Tibial artery (tissue), 1 donor: ENCODE results near the genes LILRB3, LILRB5, LAIR2, LILRA1, KIR3DL3 and TNNT1.

DNA sequence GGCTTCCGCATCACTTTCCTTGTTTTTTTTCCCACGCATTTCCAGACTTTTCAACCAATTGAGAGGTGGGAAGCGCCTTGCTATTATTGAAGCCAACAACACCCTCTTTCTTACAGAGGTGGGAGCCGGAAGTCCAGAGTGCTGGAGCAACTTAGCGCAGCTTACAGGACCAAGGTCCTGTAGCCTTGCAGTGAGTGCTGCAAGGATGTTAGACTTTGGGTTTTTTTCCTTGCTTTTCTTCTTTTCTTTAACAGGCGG is 13.8 kb upstream of the CACNG6 start:
- PRO-cap = no peak

- PRO-cap = no peak
These were observed 6.7 kb upstream of the CACNG6 start for GRCh38 chr19:53984762-53985195.

DNA sequence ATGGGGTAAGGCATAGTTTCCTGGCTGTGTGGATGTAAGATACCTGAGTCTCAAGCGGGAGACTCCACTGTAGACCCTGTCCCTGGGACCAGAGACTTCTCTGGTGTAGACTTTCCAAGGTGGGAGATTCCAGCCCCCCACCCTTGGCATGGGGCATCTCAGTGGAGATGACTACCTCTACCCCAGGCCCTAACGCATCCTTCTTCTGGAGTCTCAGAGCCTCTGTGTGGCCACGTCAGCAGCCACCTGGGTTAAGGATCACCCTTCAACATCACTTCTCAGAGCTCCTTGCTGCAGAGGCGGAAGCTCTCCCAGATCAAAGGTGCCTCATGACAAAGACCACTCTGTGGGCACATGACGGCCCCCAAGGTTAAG is 2.1 kb downstream of the CNOT3 start:
- PRO-cap = no peak

GRCh38 chr19:54153351-54154137 is 6.0 kb downstream of the LENG1 start:
- PRO-cap = no peak

DNA sequence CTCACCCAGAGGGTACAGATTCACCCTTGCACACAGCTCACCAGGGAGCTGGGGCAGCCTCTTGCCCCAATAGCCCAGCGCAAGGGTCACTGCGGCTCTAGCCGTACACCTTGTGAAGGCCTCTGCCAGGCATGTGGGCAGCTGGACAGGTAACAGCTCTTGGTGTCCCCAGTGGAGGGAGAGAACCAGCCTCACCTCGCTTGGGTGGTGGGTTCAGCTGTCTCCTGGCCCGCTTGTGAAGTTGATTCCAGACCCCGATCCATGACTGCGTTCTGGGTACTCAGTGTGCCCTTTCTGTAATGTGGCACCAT is 5.9 kb downstream of the RPS9 start:
- PRO-cap = no peak

DNA sequence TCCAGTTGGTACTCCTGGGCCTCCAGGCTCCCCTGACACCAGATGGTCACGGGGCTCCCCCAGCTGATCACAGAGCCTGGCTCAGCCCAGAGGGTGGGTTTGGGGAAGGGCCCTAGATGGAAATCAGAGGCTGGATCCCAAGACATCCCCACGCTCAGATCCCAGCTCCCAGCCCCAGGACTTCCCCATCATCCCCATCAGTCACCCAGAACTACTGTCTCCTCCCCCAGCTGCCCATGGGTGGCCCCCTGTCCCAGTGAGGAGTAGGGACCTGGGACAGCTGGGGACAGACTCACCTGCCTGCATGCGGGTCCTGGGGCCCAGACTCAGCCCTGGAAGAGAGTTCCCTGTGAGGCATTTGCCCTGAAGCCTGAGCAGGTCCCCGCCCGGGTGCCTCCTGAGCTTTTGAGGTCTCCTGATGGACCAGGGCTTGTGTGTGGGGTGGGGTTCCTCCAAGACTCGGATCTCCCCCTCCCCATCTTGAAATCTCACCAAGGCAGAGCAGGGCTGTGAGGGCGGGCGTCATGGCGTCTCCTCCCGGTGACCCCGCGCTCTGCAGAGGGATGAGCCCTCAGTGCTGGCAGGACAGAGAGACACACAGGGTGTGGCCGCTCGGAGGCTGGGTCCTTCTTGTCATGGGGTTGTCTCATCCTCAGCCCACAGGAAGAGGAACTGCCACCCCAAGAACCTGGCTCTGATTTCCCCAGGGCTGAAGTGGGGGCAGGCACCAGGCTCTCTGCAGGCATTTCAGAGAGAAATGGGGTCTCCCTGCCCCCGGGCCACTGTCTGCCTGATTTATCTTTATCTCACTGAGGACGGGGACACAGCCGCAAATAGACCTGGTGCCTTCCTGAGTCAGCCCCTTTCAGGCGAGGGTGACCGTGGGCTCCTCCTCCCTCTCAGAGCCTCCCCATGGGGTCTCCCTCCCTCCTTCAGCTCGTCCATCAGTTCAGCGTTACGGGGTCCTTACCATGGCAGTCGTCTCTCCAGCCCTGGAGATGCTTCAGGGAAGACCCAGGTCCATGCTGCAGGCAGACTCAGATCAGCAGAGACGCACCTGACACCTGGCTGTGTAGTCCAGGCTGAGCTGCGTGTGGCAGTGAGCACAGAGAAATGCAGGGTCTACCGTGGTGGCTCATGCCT is at the start of gene LILRB3:
TSS of gene LILRB3 (minus strand) at position 557 of the 1,143 bp plus-strand sequence.
- PRO-cap = unidirectional peak, minus-strand start at position 555 of the sequence

- PRO-cap = no peak
These were observed at the start of gene LILRB5 for GRCh38 chr19:54257129-54257762. LILRB5 (minus strand) TSS chr19:54257273.

DNA sequence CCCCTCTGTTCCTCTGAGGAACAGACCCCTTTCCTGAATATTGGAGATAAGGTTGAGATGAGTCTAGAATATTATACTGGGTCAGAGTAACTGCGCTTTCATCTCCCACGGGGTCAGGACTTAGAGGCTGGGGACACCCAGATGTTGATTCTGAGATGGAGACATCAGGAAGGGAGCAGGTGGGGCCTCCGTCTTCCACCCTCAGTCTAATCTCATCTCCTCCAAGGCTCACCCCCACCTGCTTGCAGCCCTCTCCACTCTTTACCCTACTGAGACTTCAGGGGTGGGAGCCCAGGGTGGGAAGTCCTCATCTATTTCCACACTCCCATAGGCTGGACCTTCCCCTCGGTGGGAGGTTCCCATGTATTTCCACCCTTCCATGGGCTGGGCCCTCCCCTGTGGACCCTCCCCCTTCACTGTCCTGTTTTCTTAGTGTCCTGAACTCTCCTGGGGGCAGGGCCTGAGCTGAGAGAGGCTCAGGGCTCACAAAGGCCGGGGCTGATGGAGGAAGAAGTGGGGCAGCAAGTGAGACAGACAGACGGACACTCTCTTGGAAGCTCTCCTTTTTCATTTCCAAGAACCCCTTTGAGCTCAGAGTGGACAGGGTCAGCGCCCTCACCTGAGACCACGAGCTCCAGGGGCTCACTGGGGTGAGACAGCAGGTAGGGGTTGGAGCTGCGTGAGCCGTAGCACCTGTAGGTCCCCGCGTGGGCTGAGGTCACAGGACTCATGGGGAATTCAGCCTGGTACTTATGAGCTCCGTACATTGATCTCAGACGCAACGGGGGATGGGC is 2.5 kb downstream of the LILRA4 start:
- PRO-cap = no peak

DNA sequence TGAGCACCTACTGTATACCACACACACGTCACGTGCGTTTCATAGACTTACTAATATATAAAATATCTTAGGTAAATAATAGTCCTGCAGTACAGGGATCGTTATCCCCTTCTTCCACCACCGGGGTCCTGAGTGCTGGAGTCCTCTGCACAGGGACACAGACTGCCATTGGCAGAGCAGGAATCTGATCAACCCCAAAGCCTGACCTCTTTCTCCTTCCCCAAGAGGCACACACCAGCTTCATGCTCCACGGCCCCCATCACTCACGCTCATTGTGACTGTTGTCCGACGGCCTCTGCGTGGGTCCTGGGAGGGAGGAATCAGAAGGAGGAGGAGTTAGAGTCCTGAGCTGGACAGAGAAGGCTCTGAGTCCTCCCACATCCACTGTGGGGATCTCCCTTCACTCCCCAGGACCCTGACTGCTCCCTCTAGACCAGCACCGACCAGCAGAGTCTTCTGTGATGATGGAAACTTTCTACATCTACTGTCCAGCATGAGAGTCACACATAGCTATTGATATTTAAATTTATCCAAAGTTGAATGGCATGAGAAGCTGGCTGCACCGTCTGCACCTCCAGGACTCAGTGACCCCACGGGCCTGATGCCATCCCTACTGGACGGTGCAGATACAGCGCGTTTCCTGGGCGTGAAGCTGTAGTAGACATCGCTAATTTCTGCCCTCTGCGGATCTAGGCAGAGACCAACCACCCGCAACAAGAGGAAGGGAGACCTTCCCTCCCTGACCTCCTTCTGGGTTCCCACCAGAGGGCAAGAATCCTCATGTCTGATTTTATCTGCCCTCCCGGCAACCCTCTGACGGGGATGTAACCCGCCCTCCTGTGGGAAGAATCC is 7.8 kb downstream of the LAIR1 start:
- PRO-cap = no peak

DNA sequence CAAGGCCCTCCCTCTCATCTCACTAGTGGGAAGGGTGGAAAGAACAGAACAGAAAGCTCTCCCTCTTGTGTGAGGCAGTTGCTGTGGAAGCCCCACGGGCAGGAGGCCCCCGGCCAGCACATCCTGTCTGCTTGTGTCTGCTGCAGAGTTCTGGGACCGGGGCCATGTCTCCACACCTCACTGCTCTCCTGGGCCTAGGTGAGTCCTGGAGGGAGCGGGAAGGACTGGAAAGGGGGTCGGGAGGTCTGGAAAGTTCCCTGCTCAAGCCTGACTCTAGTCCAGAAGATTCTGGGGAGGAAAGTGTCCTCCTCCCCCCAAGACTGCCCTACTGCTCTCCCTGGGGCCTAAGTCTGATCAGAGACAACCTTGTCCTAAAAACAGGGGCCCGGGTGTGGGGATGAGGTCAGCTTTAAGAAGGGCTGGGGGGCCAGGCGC is at the start of gene LAIR2:
TSS of gene LAIR2 (plus strand) at position 77 of the 435 bp plus-strand sequence.
- PRO-cap = no peak

GRCh38 chr19:54593206-54593806 is at the start of gene LILRA1:
LILRA1 (plus strand) TSS chr19:54593632.
- PRO-cap = no peak

DNA sequence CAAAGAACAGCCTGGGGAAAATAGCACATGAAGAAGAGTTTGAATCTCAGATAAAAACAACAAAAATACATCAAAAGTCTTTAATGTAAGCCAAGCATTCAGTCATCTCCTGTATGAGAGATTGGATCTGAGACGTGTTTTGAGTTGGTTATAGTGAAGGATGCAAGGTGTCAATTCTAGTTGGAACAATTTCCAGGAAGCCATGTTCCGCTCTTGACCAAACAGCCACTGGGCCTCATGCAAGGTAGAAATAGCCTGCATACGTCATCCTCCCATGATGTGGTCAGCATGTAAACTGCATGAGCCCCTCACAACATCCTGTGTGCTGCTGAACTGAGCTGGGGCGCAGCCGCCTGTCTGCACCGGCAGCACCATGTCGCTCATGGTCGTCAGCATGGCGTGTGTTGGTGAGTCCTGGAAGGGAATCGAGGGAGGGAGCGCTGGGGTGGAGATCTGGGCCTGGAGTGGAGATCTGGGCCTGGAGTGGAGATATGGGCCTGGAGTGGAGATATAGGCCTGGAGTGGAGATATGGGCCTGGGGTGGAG is at the start of gene KIR3DL3:
TSS of gene KIR3DL3 (plus strand) at position 319 of the 546 bp plus-strand sequence.
- PRO-cap = no peak

GRCh38 chr19:54892006-54892380 is 14.0 kb upstream of the NCR1 start:
- PRO-cap = no peak

DNA sequence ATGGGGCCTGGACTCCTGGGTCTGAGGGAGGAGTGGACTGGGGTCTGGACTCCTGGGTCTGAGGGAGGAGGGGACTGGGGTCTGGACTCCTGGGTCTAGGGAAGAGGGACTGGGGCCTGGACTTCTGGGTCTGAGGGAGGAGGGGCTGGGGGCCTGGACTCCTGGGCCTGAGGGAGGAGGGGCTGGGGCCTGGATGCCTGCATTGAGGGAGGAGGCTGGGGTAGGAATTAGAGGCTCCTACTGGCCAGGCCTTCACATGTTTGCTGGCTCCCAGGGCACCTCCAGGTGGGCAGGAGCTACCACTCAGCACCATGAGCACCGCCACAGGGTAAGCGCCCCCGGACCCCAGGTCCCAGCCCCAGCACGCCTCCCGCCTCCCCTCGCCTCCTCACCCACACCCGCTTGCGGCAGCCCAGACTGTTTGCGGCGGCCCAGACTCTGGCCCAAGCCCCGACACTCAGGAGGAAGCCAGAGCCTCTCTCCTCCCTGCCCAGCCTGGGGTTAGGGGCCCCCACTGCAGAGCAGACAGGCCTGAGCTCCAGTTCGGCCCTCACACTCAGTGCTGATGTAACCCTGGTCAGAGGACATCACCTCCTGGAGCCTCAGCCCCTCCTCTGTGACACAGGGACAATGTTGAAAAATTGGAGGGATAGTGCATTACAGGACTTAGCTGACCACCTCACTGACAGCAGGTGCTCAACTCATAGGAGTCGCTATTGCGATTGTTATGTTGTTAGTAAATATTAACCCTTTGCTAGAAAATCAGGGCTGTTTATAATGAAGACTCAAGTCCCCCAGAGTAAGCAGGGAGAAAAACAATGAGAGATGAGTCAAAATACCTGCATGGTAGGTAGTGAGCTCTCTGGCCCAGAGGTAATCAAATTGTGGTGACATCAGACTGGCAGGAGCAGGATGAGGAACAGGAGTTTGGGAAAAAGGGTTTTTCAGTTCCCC is 742 bp downstream of the EPS8L1 start:
- PRO-cap = no peak

GRCh38 chr19:55079836-55080533 is 4.3 kb downstream of the EPS8L1 start:
- PRO-cap = no peak

DNA sequence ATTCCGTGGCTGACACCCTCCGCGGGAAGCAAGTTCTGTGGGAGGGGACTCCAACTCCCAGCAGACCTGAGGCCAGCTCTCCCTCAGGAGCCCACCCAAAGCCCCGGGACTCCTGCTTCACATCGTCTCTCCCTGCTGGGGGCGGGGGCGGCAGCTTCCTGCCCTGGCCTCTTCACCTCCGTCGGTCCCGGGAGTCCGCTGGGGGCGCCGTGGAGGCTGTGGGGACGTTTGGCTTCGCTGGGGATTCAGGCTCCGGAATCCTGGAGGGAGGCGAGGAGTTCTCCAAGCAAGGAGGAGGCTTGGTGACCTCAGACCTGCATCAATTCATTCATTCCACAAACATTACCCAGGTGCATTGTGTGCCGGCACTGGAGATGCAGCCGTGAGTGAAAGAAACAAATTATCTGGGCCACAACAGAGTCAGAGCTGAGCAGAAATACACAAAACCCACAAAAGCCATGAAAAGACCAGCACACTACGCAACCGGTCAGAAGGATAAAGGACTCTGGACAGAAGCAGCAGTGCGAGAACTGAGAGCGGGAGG is 18.9 kb downstream of the EPS8L1 start:
- PRO-cap = no peak

DNA sequence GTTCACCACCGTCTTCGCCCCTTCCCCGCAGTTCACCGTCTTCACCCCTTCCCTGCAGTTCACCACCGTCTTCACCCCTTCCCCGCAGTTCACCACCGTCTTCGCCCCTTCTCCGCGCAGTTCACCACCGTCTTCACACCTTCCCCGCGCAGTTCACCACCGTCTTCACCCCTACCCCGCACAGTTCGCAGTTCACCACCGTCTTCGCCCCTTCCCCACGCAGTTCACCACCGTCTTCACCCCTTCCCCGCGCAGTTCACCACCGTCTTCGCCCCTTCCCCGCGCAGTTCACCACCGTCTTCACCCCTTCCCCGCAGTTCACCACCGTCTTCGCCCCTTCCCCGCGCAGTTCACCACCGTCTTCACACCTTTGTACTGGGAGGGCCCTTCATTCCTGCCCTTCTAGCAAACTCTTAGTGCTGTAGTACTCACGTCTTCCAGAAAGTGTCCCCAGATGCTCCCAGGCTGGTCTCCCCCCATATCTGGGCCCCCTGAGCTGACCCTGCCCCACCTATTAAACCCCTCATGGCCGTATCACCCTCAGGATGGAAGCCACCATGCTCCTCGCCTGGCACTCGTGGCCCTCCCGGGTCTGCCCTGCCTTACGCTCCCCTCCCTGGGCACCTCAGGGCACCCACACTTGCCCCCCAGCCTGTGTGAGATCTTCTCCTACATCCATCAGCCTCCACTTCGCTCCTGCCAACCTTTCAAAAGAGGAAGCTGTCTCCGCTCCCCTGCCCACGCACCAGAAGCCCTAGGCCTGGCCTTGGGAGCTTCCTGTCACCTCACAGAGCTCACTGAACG is 19.9 kb downstream of the PPP1R12C start:
- PRO-cap = no peak

DNA sequence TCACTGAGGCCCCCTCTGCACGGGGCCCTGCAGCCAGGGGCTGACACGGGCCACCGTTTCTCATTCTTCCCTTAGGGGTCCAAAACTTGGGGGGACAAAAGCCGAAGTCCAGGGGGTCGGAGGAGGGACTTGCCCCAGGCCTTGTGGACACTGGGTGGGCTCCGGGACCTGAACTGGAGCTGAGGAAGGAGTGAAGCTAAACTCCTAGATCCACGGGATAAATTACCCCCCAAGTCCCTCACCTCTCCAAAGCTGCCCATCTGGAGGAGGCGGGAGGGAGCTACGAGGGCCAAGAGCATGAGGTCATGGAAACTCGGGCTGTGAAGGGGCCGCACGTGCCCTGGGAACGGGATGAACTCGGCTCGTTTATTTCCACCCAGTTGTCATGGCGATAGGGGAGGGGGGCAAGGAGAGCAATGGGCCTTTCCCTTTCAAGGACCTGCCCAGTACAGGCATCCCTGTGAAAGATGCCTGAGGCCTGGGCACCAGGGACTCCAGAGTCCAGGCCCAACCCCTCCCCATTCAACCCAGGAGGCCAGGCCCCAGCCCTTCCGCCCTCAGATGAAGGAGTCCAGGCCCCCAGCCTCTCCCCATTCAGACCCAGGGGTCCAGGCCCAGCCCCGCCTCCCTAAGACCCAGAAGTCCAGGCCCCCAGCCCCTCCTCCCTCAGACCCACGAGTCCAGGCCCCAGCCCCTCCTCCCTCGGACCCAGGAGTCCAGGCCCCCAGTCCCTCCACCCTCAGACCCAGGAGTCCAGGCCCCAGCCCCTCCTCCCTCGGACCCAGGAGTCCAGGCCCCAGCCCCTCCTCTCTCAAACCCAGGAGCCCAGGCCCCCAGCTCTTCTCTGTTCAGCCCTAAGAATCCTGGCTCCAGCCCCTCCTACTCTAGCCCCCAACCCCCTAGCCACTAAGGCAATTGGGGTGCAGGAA is 3.7 kb downstream of the PPP1R12C start:
- PRO-cap = bidirectional peak, plus-strand start at position 560 of the sequence, minus-strand start at position 192 of the sequence

GRCh38 chr19:55148882-55149491 is at the start of gene TNNT1:
TNNT1 (minus strand) TSS chr19:55149206.
- PRO-cap = no peak

- PRO-cap = no peak
These were observed 643 bp downstream of the DNAAF3 start for GRCh38 chr19:55165536-55166404.